ENCODE results near the genes ZFP57 and HLA-G.

GRCh38 chr6:28924201-28924322, 277 bp upstream of the TRIM27 start:
- RRBS, 2 experiments = no CpG with 5 or more reads among the region's 9 CpGs
CAGE:
- cytosol, long polyA minus RNA = no peak
- cytosol, long polyA plus RNA = no peak
- long polyA plus RNA = no peak
- nucleus, long polyA minus RNA = no peak
- nucleus, long polyA plus RNA = no peak

DNA sequence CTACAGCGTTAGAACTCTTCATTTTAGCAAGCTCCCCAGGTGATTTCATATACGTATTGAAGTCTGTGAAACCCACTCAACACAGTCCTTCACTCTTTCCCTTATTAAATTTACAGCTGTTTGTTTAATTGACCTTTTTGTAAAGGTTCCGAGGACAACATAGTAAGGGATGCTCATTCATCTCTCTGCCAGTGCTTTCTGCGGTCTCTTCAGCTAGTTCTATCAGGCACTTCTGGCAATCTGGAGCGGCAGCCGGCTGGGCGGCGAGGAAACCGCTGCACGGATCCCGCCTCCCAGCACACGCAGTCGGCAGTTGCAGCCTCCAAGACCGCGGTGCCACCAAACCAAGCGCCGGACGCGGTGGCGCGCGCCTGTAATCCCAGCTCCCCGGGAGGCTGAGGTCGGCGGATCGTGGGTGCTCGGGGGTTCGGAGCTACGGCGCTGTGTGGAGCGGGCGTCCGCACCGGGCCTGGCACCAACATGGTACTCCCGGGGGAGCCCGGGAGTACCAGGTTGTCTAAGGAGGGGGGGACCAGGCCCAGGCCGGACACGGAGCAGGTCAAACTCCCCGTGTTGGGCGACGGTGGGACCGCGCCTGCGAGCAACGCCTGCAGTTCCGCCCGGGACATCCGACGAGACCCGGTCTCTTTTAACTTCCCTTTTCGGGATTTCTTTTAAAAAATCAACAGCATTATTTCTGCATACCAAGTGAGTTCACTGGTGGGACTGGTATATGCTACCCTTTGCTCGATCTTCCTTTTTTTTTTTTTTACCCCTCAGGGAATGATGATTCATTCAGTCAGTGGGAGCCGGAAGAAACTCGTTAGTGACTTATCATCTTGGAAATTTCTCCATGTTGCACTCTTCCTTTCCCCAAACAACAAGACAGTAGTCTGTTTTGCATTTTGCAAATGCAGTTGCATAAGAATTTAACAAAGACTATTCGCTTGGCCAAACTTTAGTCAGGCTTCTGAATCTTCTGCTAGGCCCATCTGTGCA, 27.7 kb downstream of the ZNF311 start:
- RRBS, 2 experiments = 95 to 97% methylated on average over 25 to 32 of the region's 55 CpGs
CAGE:
- cytosol, long polyA minus RNA = no peak
- cytosol, long polyA plus RNA = no peak
- long polyA plus RNA = no peak
- nucleus, long polyA minus RNA = no peak
- nucleus, long polyA plus RNA = no peak

DNA sequence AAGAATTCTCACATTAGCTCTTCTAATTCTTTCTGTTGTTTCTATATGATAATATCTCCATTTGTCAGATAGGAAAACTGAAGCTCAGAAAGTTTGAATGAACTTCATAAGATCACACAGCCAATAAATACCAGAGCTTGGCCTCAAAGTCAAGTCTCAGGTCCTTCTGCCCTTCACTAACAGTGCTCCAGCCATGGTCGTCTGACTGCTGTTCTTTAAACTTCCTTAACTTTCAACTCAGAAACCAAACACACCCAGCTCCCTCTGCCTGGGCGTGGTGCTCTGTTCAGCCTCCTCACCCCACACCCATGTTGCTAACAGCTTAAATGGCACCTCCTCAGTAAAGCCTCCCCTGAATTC, 8.7 kb upstream of the GABBR1 start:
- RRBS, 2 experiments = no CpG with 5 or more reads among the region's 2 CpGs
CAGE:
- cytosol, long polyA minus RNA = no peak
- cytosol, long polyA plus RNA = no peak
- long polyA plus RNA = no peak
- nucleus, long polyA minus RNA = no peak
- nucleus, long polyA plus RNA = no peak

DNA sequence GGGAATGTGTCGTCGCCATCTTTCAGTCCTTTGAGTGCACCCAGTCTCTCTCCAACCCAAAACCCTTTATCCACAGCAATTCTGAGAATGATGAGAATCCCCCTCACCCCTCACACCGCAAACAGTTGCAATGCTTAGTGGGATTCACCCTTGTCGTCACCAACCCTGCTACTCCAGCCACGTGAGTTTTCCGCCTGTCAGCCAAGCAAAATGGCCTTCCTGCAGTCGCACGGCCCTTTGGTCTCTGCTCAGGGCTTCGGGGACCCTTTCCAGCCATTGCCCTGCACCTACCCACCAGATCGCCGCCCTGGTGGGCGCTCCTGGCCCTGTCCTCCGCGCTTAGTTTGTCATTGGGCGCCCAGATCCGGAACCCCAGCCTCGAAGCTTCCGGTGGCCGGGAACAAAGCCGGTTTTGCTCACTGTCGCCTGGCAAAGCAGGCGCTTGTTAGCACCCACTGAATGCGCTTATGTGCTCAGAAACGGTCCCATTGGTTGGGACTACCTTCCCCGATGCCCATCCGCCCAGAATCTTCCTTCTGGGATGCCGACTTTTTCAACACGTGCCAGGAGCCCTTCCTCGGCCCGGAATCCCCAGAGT, 585 bp downstream of the ZFP57 start:
- RRBS, 2 experiments = 96 to 98% methylated on average over 1 of the region's 30 CpGs
CAGE:
- cytosol, long polyA minus RNA = no peak
- cytosol, long polyA plus RNA = no peak
- long polyA plus RNA = no peak
- nucleus, long polyA minus RNA = no peak
- nucleus, long polyA plus RNA = no peak

- RRBS, 2 experiments = 37% methylated on average over 2 of the region's 37 CpGs
CAGE:
- cytosol, long polyA minus RNA = no peak
- cytosol, long polyA plus RNA = no peak
- long polyA plus RNA = no peak
- nucleus, long polyA minus RNA = no peak
- nucleus, long polyA plus RNA = no peak
Observed at GRCh38 chr6:29680902-29681431, at the start of gene ZFP57. Gene ZFP57, minus strand, starts transcription at chr6:29681152.

GRCh38 chr6:29723587-29724548, 634 bp downstream of the HLA-F start:
- RRBS, 2 experiments = 41 to 45% methylated on average over 16 to 20 of the region's 81 CpGs
CAGE:
- cytosol, long polyA minus RNA = no peak
- cytosol, long polyA plus RNA = no peak
- long polyA plus RNA = no peak
- nucleus, long polyA minus RNA = no peak
- nucleus, long polyA plus RNA = no peak

DNA sequence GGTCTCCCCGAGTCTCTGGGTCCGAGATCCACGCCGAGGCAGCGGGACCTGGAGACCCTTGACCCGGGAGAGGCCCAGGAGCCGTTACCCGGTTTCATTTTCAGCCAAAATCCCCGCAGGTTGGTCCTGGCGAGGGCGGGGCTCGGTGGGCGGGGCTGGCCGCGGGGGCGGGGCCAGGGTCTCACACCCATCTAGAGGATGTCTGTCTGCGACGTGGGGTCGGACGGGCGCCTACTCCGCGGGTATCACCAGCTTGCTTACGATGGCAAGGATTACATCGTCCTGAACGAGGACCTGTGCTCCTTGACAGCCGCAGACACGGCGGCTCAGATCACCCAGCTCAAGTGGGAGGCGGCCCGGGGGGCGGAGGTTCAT, 34.9 kb upstream of the HLA-G start:
- RRBS, 2 experiments = 50 to 56% methylated on average over 4 of the region's 32 CpGs
CAGE:
- cytosol, long polyA minus RNA = no peak
- cytosol, long polyA plus RNA = no peak
- long polyA plus RNA = no peak
- nucleus, long polyA minus RNA = no peak
- nucleus, long polyA plus RNA = no peak

GRCh38 chr6:29827499-29827994, at the start of gene HLA-G:
Gene HLA-G, plus strand, starts transcription at chr6:29827825.
- RRBS, 2 experiments = 37 to 47% methylated on average over 5 of the region's 30 CpGs
CAGE:
- cytosol, long polyA minus RNA = no peak
- cytosol, long polyA plus RNA = no peak
- long polyA plus RNA = no peak
- nucleus, long polyA minus RNA = no peak
- nucleus, long polyA plus RNA = no peak

GRCh38 chr6:29941453-29941965, 823 bp upstream of the HLA-A start:
- RRBS, 2 experiments = no CpG with 5 or more reads among the region's 1 CpG
CAGE:
- cytosol, long polyA minus RNA = no peak
- cytosol, long polyA plus RNA = no peak
- long polyA plus RNA = no peak
- nucleus, long polyA minus RNA = no peak
- nucleus, long polyA plus RNA = no peak

DNA sequence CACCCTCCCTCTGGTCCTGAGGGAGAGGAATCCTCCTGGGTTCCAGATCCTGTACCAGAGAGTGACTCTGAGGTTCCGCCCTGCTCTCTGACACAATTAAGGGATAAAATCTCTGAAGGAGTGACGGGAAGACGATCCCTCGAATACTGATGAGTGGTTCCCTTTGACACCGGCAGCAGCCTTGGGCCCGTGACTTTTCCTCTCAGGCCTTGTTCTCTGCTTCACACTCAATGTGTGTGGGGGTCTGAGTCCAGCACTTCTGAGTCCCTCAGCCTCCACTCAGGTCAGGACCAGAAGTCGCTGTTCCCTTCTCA, 1.3 kb downstream of the HLA-A start:
- RRBS, 2 experiments = no CpG with 5 or more reads among the region's 7 CpGs
CAGE:
- cytosol, long polyA minus RNA = no peak
- cytosol, long polyA plus RNA = no peak
- long polyA plus RNA = no peak
- nucleus, long polyA minus RNA = no peak
- nucleus, long polyA plus RNA = no peak

GRCh38 chr6:29945115-29946221, 3.1 kb downstream of the HLA-A start:
- RRBS, 2 experiments = no CpG with 5 or more reads among the region's 6 CpGs
CAGE:
- cytosol, long polyA minus RNA = no peak
- cytosol, long polyA plus RNA = no peak
- long polyA plus RNA = start-site peak on the plus strand at chr6:29945677-29945809, 725 and 524 reads in 2 replicates; start-site peak on the minus strand at chr6:29945742-29945764, 10 and 13 reads in 2 replicates
- nucleus, long polyA minus RNA = no peak
- nucleus, long polyA plus RNA = no peak

- RRBS, 2 experiments = no CpG with 5 or more reads among the region's 73 CpGs
CAGE:
- cytosol, long polyA minus RNA = no peak
- cytosol, long polyA plus RNA = no peak
- long polyA plus RNA = no peak
- nucleus, long polyA minus RNA = no peak
- nucleus, long polyA plus RNA = no peak
Observed at GRCh38 chr6:30070753-30071889, 4.1 kb downstream of the PPP1R11 start.

GRCh38 chr6:30129275-30129670, 6.7 kb upstream of the TRIM40 start:
- RRBS, 2 experiments = no CpG with 5 or more reads among the region's 4 CpGs
CAGE:
- cytosol, long polyA minus RNA = no peak
- cytosol, long polyA plus RNA = no peak
- long polyA plus RNA = no peak
- nucleus, long polyA minus RNA = no peak
- nucleus, long polyA plus RNA = no peak

- RRBS, 2 experiments = no CpG with 5 or more reads among the region's 6 CpGs
CAGE:
- cytosol, long polyA minus RNA = no peak
- cytosol, long polyA plus RNA = no peak
- long polyA plus RNA = no peak
- nucleus, long polyA minus RNA = no peak
- nucleus, long polyA plus RNA = no peak
Observed at GRCh38 chr6:30155129-30155548, 5.9 kb downstream of the TRIM10 start.

DNA sequence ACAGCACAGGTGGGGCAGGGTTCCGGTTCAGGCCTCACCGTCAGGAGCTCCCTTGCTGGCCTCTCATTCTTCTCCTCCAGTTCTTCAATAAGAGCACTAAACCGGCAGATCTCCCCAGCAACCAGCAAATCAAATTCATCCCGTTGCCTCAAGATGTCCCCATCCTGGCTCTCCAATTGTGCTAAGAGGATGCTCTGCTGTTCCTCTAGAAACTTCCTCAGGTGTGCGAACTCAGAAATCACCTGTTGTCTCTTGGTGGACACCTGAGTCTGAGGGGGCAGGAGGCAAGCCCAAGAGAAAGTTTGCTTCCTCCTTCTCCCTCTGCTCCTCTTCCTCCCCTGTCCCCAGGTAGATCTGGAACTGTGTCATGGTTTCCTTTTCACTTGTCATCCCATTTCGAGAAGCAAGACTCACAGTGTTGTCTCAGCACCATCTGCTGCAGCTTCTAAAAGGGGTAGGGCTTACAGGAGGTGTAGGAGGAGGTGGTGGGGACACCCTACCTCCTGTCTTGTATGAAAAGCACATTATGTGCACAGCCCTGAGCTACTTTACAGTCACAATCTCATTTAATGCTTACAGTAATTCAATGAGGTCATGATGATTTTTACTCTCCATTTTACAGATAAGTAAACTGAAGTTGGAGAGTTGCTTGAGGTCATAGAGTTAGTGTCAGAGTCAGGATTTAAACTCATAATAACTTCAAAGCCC, 2.5 kb downstream of the TRIM10 start:
- RRBS, 2 experiments = 81 to 84% methylated on average over 3 of the region's 6 CpGs
CAGE:
- cytosol, long polyA minus RNA = no peak
- cytosol, long polyA plus RNA = no peak
- long polyA plus RNA = no peak
- nucleus, long polyA minus RNA = no peak
- nucleus, long polyA plus RNA = no peak

DNA sequence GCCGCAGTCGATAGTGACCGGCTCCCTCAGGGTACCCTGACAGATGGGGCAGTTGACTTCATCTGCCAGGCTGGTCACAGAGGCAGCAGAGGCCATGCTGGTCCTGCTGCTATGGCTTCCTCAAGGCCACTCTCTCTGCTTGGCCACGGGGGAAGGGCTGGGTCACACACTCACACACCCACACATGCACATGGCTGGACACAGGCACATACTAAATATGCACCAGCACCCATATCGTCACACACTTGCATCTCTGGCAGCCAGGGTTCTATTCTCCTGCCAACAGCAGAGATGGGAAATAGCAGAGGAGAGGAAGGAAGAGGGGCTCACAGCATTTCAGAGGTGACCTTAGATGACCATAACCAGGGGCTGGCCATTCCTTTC, 256 bp downstream of the TRIM10 start:
- RRBS, 2 experiments = no CpG with 5 or more reads among the region's 5 CpGs
CAGE:
- cytosol, long polyA minus RNA = no peak
- cytosol, long polyA plus RNA = no peak
- long polyA plus RNA = no peak
- nucleus, long polyA minus RNA = no peak
- nucleus, long polyA plus RNA = no peak

DNA sequence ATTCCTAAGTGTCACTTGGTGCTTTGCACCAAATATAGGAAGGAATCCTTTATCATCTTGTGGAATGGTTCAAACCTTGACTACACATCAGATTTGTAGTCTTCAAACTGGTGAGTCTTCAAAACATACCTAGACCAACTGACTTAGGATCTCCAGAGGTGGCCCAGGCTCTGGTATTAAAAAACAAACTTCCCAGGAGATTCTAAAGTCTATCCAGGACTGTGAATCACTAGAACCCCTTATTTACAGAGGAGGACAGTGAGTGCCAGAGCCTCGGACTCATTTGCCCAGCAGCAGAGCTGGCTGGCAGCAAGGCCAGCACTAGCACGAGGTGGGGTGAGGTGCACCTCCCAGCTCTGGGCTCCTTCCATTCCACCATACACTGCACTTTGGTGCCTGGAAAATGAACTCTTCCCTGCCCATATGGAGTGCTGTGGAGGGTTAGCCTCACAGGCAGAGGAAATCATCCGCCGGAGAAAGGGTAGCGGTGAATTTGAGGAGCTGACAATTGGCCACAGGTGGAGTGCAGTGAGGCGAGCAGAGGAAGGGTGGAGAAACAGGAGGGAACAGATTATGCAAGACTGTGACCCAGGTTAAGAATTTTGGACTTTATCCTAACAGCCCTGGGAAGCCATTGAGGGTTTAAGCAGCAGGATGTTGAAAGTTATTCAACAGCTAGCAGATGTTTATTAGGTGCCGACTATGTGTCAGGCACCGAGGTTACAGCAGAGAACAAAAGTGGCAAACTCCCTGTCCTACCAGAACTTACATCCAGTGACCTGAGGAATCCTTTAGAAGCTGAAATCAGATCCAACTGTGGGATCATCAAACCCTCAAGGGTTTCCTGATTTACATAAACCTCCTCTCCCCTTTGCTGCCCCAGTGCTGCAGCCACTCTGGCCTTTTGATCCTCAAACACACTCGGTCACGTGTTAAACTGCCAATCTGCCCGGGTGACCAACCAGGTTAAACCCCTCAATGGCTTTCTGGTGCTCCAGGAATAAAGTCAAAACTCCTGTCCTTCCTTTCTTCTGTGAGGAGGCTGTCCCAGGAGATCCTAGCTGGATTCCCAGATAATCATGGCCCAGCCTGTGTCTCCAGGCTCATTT, 6.3 kb downstream of the TRIM26 start:
- RRBS, 2 experiments = no CpG with 5 or more reads among the region's 11 CpGs
CAGE:
- cytosol, long polyA minus RNA = no peak
- cytosol, long polyA plus RNA = no peak
- long polyA plus RNA = no peak
- nucleus, long polyA minus RNA = no peak
- nucleus, long polyA plus RNA = no peak

DNA sequence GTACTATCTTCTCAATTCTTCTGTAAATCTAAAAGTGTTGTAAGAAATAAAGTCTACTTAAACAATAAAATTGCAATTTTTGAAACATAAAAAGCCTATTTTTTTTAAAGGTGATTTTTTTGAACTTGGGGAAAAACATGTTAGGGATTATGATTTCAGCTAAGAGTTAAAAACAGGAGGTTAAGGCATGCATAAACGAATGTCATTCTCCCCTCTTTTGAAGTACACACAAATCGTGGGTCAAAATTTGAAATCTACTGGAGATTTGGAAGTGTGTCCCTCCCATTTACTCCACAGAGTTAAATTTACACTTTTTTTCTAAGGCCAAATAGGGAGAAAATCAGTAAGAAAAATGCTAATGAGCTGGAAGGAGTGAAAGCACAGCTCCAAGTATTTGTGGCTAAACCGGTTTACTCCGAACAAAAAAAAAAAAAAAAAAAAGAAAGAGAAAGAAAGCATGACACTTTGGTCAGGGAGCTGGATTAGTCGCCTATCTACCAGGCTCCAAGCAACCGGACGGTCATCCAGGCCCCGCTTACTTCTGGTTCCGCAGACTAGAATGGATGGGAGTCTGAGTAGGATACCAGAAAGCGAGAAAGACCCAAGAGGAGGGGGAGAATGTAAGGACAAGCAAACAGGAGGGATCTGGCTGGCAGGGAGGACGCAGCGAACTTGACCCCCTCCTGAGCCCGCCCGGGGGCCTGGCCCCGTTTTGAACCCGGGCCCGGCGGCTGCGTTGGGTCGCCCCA, 537 bp downstream of the TRIM26 start:
- RRBS, 2 experiments = 0 to 6% methylated on average over 2 to 4 of the region's 20 CpGs
CAGE:
- cytosol, long polyA minus RNA = no peak
- cytosol, long polyA plus RNA = no peak
- long polyA plus RNA = no peak
- nucleus, long polyA minus RNA = no peak
- nucleus, long polyA plus RNA = no peak

- RRBS, 2 experiments = no CpG with 5 or more reads among the region's 1 CpG
CAGE:
- cytosol, long polyA minus RNA = no peak
- cytosol, long polyA plus RNA = no peak
- long polyA plus RNA = no peak
- nucleus, long polyA minus RNA = no peak
- nucleus, long polyA plus RNA = no peak
Observed at GRCh38 chr6:30219257-30219648, 6.0 kb upstream of the TRIM26 start.

DNA sequence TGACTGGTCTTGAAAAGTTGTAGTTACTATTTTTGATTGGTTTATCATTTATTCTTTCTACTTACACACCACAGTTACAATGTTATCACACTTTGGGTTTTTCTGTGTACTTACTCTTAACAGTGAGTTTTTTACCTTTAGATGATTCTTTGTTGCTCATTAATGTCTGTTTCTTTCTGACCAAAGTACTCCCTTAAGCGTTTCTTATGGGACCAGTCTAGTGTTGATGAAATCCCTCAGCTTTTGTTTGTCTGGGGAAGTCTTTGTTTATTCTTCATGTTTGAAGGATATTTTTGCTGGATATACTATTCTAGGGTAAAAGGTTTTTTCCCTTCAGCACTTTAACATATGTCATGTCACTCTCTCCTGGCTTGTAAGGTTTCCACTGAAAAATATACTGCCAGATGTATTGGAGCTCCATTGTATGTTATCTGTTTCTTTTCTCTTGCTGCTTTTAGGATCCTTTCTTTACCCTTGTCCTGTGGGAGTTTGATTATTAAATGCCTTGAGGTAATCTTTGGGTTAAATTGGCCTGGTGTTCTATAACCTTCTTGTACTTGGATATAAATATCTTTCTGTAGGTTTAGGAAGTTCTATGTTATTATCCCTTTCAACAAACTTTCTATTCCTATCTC, 40.7 kb upstream of the TRIM39 start:
- RRBS, 2 experiments = no CpG with 5 or more reads among the region's 1 CpG
CAGE:
- cytosol, long polyA minus RNA = no peak
- cytosol, long polyA plus RNA = no peak
- long polyA plus RNA = no peak
- nucleus, long polyA minus RNA = no peak
- nucleus, long polyA plus RNA = no peak